Mononuclear cell (primary cell): ENCODE measurements around a stretch of chr12.

- RRBS: no CpG with 5 or more reads among the region's 16 CpGs
Observed at GRCh38 chr12:166866-167411, 47.0 kb downstream of the SLC6A12 start.

GRCh38 chr12:179270-180203 lies 34.4 kb downstream of the SLC6A12 start:
- RRBS: 100% methylated on average over 3 of the region's 14 CpGs

- RRBS: no CpG with 5 or more reads among the region's 2 CpGs
Observed at GRCh38 chr12:373564-374318, 15.4 kb downstream of the KDM5A start.

GRCh38 chr12:388007-389150 lies 741 bp downstream of the KDM5A start:
- RRBS: 3% methylated on average over 11 of the region's 40 CpGs

DNA sequence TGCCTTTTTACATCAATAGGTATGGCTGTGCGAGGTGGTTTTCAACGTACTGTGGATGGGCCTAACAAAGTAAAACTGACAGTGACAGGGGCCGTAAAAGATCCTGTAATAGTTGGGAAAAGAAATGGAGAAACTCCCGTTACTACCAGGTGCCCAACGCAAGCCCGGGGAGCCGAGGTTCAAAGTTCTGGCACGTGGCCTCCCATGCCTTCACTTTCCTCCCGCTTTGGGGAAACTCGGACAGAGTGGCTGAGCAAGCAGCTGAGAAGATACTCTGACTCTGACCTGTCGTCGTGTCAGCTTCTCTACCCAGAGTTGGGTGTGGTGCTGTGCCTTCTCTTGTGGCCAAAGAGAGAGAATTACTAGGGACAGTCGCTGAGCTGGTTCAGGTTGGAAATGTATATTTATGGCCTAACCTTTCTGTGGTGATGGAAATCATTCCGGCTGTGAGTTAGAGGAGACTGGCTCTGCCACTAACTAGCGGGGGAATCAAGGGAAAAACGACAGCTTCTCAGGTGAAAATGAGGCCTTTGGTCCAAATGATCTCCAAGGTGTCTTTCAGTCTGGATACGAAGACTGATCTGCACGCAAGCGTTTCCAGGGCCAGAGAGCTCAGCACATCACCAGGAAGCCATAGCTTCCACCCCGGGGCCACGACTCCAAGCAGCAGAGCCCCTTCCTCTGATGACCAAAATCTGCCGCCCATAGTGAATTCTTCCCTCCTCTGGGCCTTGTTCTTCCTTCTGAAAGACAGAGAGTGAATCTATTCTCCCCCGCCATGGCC lies 1.8 kb downstream of the B4GALNT3 start:
- RRBS: no CpG with 5 or more reads among the region's 23 CpGs

GRCh38 chr12:473370-474395 lies 13.9 kb downstream of the B4GALNT3 start:
- RRBS: no CpG with 5 or more reads among the region's 14 CpGs

- RRBS: no CpG with 5 or more reads among the region's 23 CpGs
Observed at GRCh38 chr12:561214-561771, 101.6 kb downstream of the B4GALNT3 start.

- RRBS: 2% methylated on average over 8 of the region's 44 CpGs
Observed at GRCh38 chr12:753795-754528, 1.6 kb downstream of the WNK1 start.

- RRBS: no CpG with 5 or more reads among the region's 3 CpGs
Observed at GRCh38 chr12:763459-764088, 11.2 kb downstream of the WNK1 start.

GRCh38 chr12:802295-802808 lies 50.0 kb downstream of the WNK1 start:
- RRBS: no CpG with 5 or more reads among the region's 3 CpGs

- RRBS: no CpG with 5 or more reads among the region's 6 CpGs
Observed at GRCh38 chr12:816552-817091, 64.2 kb downstream of the WNK1 start.

GRCh38 chr12:1022923-1023525 lies 32.0 kb downstream of the ERC1 start:
- RRBS: no CpG with 5 or more reads among the region's 2 CpGs

DNA sequence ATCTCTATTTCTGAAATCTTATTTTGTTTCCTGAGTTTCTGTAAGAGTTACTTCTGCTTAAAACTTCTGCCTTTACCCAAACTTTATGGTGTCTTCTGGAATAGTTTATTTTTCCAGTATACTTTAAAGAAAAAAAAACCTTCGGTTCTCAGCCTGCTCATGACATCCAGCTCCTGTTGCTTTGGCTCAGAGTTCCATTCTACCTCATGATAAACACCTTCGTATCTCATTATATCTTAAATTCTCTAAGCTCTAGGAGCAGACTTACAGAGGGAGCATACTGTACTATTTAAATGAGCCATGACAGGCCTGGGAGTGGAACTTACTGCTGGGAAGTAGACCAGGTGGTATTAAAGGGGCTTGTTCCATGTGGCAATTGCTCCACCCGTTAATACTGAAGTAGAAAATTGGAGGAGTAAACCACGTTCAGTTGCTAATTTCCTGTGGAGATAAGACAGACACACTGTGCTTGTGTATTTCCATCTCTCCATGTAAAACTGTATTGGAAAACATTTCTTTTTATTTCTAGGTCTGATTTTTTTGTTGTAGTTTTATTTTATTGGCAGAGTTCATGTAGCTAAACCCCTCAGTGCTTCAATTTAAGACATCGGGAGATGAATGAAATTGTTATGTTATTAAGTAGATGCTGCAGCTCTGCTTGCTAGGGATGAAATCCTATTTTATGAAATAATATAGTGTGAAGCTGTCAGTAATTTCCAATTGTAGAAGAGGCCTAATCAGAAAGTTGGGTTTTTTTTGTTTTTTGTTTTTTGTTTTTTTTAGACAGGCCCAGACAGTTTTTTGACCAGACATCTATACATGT lies 288.2 kb downstream of the FBXL14 start:
- RRBS: no CpG with 5 or more reads among the region's 5 CpGs

DNA sequence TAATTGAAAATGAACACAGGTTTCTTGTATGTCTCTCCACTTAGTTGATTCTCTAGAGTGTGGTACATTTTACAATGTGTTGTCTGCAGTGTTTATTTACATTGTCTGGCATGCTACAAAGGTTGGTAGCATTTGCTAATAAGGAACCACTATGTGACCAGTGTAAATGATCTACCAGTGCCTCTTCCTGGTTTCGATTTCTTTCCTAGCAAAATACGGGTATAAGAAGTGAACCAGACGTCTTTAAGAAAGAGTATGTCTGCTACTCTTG lies 246.4 kb downstream of the FBXL14 start:
- RRBS: no CpG with 5 or more reads among the region's 3 CpGs

DNA sequence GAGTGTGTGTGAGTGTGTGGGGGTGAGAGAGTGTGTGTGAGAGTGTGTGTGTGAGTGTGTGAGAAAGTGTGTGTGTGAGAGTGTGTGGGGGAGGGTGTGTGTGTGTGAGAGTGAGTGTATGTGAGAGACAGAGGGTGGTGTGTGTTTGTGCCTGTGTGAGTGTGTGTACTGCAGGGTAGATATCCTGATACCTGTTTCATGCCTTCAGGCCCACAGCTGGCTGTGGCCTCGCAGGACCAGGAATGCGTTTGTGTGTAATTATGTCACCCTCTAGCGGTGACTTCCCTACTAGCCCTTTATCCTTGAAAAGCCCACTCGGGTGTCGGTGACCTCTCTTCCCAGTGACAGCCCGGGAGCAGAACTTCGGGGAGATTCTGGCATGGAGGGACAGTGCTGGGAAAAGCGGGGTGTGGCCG lies 10.8 kb upstream of the FBXL14 start:
- RRBS: 3% methylated on average over 4 of the region's 9 CpGs

- RRBS: no CpG with 5 or more reads among the region's 11 CpGs
Observed at GRCh38 chr12:1715705-1716150, 24.9 kb downstream of the ADIPOR2 start.

- RRBS: 73% methylated on average over 1 of the region's 10 CpGs
Observed at GRCh38 chr12:1809956-1810448, 10.4 kb upstream of the LRTM2 start.

DNA sequence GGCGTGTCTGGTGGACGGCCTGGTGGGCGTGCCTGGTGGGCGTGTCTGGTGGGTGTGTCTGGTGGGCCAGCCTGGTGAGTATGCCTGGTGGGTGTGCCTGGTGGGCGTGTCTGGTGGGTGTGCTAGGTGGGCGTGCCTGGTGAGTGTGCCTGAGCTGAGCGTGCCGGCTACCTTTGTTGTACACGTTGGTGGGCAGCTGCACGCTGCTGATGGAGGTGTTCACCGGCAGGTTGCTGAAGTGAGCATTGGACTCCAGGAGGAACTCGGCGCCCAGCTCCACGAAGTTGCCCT lies 10.8 kb downstream of the CACNA2D4 start:
- RRBS: 25% methylated on average over 4 of the region's 14 CpGs

DNA sequence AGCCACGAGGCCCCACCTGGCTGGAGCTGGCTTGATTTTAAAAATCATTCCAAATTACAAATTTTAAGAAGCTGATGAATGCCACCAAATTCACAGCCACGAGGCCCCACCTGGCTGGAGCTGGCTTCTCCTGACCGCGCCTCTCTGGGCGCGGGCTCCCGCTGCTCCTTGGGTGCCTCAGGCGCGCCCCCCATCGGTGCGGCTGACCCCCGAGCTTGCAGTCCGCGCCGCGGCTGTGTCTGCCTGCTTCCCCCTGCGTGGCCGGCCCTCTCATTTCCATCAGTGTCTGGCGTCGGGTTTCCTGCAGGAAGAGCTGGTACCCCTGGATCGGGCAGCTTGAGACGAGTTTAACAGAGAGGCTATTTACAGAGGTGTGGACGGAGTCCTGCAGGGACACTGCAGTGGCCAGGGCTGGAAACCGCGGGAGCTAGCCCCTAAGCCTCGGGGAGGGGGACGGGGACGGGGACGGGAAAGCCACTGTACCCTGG lies 3.6 kb upstream of the CACNA2D4 start:
- RRBS: no CpG with 5 or more reads among the region's 29 CpGs

GRCh38 chr12:2017739-2018106 lies 13.5 kb upstream of the DCP1B start:
- RRBS: no CpG with 5 or more reads among the region's 6 CpGs